LHCN-M2 (cell line): ENCODE data around the gene RPGRIP1L.

GRCh38 chr16:50333381-50333864 is 35.4 kb downstream of the BRD7 start:
- RAMPAGE, long total RNA = no peak

DNA sequence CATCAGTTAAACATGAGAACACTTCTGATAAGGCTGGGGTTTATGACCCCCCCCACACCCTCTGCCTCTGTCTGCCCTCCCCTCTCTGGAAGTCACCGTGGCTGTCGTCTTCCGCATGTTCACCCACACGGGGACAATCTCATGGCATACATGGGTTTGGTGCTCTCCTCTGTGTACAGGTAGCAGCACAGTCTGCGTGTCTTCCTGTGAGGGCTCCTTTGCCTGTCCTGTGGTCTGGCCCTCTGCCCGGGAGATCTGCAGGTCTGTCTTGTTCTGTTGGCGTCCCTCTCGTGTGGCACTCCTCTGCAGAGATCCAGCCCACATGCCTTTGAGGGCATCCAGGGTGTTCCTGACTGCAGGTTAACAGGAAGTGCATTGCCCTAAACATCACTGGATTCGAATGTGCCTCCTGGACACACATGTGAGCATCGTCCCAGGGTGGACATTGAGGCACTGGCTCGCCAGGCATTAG is 54.4 kb downstream of the NKD1 start:
- RAMPAGE, long total RNA = no peak

GRCh38 chr16:50749550-50750177 is 7.8 kb downstream of the CYLD start:
- RAMPAGE, long total RNA = no peak

- RAMPAGE, long total RNA = no peak
Measured at GRCh38 chr16:50794160-50794390, 52.2 kb downstream of the CYLD start.

- RAMPAGE, long total RNA = no peak
Measured at GRCh38 chr16:51155100-51155765, 4.2 kb upstream of the SALL1 start.

DNA sequence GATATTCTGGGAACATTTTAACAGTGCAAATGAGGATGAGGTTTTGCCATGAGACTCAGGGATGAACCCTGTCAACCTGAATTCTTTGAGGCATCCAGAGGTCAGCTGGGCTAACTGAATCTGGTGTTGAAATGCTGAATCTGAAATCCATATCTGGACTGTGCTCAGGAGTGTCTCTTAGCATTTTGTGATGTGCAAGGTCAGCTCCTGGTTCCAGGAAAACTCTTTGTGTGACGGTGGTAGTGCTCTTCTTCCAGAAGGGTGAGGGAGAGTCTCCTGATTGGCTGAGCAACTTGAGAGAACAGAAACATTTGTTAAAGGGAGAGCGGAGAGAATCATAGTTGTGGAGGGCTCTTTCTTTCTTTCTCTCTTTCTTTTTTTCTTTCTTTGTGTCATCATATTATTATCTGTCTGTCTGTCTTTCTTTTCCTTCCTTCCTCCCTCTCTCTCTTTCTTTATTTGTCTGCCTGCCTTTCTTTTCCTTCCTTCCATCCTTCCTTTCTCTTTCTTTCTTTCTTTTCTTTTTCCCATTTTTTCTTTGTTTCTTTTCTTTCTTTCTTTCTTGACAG is 276.2 kb upstream of the SALL1 start:
- RAMPAGE, long total RNA = no peak

- RAMPAGE, long total RNA = no peak
Measured at GRCh38 chr16:51636915-51637500, 485.9 kb upstream of the SALL1 start.

DNA sequence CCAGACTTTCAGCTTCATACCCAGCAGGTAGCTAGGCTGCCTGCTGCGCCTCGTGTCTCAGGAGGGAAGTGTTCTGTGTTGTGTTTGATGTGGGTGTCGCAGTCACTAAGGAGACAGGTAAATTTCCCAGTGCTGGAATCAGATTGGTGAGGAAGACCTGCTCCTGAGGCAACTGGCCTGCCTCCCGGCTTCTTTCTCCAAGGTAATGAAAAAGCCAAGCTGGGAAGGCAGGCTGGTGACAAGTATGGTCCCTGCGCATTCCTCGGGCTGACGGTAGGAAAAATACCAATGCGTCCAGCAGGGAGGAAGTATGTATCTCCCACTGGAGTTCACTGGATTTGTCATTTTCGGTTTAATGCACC is 604.1 kb upstream of the SALL1 start:
- RAMPAGE, long total RNA = no peak

DNA sequence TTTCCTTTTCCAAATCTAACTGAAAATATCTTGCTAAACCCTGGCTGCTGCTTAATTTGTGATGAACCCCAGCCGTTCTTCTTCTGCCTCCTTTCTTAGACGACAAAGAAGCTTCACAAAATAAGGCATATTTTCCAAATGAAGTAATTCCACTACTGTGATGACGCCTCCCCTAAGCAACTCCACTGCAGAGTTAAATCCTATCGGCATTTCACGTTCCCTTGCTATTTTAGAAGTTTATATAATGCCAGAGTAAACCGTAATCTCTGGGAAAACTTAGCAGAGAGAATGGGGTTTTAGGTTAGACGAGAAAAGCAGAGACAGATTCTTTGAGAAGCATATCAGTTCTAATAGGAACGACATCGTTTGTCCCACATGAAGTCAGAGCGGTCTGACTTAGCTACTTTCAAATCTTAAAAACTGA is 683.1 kb upstream of the SALL1 start:
- RAMPAGE, long total RNA = no peak

- RAMPAGE, long total RNA = no peak
Measured at GRCh38 chr16:52611753-52612530, 65.0 kb upstream of the TOX3 start.

DNA sequence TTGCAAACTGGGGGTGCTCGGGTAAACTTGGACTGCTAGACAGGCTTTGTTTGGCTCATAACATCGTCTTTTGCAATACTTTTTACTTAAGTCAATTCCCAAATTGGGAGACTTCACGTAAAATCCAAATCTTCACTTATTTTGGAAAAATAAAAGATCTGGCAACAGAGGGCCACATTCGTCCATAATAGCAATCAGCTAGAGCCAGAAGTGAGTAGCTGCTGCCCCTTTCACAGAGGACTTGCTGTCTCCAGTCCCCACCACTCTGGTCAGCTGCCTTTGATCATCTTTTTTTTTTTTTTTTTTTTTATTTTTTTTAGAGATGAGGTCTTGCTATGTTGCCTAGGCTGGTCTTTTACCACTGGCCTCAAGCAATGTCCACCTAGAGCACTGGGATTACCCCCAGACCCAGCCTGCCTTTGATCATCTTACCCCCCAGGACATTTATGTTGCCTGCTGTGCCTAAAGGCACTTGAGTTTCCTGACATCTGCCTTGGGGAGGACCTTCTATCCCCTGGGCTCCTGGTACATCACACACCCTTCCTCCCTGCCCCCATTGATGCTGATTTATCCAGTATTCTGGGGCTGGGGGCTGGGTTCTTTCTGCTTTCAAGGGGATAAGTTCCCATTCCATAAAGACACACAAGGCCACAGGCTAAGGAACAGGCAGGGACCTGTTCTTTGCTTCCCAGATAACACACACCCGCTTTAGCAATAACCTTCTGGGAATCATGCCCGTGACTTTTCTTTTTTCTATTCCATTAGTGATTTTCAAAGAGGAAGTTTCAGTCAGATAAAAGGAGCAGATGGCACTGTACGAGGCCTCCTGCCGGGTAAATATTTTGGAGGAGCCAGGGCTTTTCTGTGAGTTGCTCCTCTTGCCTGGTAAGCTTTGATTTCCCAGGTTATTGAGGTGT is 30.4 kb downstream of the CHD9 start:
- RAMPAGE, long total RNA = no peak

GRCh38 chr16:53091796-53092335 is 37.1 kb downstream of the CHD9 start:
- RAMPAGE, long total RNA = no peak

DNA sequence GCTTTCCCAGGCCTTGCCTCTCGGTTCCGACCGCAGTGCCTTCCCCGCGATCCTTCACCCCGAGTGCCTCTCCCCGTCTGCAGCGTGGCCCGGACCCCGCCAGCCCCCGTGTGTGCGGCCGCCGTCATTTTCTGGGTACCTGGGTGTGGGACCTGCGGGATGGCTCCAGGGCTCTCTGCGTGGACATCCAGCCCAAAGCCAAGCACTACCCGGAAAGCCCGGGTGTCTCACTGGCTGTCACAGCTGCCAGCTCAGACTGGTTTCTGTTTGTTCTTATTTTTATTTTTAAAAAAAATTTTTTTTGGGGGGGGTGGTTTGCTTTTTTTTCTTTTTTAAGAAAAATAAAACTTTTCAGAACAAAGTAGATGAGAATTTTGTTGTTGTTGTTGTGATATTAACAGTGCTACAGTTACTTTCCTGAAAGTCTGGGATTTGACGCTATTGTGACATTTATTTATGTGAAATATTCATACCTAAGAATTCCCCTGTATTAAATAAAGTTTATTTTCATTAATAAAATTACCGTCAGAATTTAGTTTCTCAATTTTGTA is 77.1 kb downstream of the CHD9 start:
- RAMPAGE, long total RNA = no peak

DNA sequence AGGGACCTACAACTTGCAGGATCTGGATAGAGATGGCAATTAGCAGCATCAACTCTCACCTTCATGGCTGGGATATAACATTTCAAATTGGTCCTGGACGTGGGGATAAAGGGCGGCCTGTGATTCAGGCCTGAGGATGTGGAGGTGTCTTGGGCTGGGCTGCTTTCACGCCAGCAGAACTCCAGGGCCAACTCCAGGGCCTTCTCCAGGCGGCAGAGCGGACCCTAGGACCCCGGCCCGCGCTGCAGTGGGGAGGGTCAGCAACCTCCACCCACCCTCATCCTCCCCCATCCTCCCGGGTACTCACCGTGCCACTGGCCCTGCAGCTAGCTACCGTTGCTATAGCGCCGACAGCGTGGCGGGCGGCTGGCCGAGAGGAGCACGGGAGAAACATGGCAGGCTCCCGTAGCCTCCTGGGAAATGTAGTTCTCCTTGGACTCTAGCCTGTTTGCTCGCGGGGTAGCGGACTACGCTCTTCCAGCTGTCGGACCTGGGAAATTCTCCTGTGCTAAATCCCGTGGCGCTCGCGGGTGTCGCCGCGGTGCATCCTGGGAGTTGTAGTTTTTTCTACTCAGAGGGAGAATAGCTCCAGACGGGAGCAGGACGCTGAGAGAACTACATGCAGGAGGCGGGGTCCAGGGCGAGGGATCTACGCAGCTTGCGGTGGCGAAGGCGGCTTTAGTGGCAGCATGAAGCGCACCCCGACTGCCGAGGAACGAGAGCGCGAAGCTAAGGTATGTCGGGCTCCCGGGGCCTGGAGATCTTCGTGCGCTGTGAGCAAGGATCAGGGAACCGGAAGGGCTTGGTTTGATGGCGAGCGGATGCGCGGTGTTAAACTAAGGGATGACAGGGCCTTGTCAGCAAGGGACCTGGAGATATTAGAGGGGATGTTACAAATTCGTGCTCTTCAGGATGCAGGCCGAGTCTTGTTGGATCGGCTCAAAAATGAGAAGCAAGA is at the start of gene RPGRIP1L:
Gene RPGRIP1L (minus strand): TSS at position 364 of the 958 bp plus-strand sequence.
- RAMPAGE, long total RNA = no peak

DNA sequence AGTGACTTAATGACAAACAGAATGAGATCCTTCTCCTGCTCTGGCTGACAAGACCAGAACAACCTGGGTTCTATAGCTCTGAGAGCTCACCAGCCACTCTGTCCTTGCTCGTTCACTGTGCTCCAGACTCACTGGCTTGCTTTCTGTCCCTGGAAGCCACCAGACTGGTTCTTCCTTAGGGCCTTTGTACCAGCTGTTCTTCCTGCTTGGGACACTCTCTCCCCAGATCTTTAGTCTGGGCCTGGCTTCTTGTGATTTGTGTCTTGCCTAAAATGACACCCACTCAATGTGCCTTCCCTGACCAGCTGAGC is 76.1 kb downstream of the FTO start:
- RAMPAGE, long total RNA = no peak

GRCh38 chr16:54175154-54175942 is 111.2 kb downstream of the IRX3 start:
- RAMPAGE, long total RNA = no peak

GRCh38 chr16:54342158-54342836 is 55.7 kb upstream of the IRX3 start:
- RAMPAGE, long total RNA = no peak

GRCh38 chr16:54846773-54847089 is 83.9 kb upstream of the IRX5 start:
- RAMPAGE, long total RNA = no peak

DNA sequence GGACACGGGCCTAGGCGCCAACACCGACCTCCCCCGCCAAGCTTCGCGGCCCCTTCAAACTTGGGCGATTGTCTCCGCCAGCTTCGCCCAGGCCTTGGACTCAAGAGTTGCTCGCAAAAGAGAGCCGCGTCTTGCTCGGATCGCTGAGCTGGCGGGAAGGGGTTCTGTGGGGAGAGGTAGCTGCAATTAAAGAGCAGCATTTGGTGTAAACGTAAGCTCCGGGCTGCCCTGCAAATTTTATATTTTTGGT is 775 bp downstream of the IRX5 start:
- RAMPAGE, long total RNA = no peak

DNA sequence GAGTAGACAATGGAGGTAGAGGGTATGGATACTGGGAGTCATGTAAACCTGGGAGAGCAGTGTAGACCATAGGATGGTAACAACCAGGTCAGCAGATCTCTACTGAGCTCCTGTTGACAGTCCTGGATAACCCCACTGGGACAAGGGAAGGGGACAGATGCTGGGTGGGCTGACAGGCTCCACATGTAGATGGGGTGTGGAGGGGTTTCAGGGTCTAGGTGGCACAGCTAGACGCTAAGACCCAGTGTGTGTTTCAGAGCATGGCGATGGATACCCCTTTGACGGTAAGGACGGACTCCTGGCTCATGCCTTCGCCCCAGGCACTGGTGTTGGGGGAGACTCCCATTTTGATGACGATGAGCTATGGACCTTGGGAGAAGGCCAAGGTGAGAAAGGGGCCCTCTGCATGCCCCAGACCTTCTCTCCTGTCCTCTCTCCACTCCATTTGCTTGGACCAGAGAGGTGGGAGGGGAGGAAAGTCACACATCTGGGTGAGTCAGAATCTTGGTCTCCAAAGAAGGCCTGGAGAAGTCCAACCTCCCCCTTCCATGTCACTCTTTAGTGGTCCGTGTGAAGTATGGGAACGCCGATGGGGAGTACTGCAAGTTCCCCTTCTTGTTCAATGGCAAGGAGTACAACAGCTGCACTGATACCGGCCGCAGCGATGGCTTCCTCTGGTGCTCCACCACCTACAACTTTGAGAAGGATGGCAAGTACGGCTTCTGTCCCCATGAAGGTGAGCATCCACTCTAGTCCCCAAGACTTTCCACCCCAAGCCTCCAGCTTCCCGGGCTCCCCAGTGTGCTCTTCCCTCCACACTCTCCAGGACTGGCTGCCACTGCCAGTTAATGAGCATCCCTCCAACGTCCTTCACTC is 6.3 kb downstream of the MMP2 start:
- RAMPAGE, long total RNA = no peak